Natural killer cell (primary cell): Measurements from ENCODE around the genes RAB31 and TXNDC2.

- PRO-cap: no peak
These were observed 20.1 kb upstream of the MTCL1 start for GRCh38 chr18:8685352-8685633.

- PRO-cap: no peak
These were observed 42.1 kb downstream of the MTCL1 start for GRCh38 chr18:8747445-8747778.

GRCh38 chr18:9069344-9070217, 32.9 kb upstream of the NDUFV2 start:
- PRO-cap: no peak

- PRO-cap: no peak
These were observed 7.3 kb upstream of the NDUFV2 start for GRCh38 chr18:9095153-9095675.

DNA sequence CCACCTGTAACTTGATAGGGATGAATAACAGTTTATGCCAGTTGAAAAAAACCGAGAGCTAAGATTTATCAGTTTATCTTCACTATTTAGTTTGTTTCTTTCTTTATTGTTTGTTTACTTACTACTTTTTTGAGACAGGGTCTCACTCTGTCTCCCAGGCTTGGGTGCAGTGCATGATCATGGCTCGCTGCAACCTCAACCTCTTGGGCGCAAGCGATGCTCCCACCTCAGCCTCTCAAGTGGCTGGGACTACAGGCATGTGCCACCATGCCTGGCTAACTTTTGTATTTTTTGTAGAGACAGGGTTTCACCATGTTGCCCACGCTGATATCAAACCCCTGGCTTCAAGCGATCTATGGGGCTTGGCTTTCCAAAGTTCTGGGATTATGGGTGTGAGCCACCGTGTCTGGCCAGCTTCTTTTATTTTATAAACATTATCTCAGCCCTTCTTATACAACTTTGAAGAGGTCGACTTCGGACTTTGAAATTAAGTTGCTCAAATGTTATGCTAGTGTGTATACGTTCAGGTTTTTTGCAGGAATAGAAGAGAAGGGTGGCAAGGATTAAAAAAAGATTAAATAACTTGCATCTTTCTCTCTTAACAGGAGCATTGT, 8.0 kb downstream of the NDUFV2 start:
- PRO-cap: no peak

GRCh38 chr18:9146167-9146476, 9.5 kb downstream of the ANKRD12 start:
- PRO-cap: no peak

- PRO-cap: no peak
These were observed 37.7 kb downstream of the RALBP1 start for GRCh38 chr18:9513019-9513494.

DNA sequence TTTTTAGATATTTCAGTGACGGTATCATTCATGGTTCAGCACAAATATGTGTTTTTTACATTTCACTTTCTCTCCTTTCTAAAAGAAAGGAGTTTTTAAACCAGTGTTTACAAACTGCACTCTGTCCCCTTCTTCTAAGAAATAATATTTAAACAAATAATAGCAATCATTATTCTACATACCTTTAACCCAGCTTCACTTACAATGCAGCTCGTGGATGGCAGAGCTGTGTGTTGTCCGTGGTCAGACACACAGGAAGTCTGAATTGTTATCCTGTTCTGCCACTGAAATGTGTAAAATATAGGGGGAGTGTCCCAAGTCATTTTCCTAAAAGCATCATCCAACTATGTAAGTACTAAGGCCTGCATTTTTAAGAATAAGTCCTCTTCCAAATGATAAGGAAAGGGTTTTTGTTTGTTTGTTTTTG, 2.6 kb upstream of the PPP4R1 start:
- PRO-cap: no peak

- PRO-cap: no peak
These were observed 24.4 kb upstream of the PPP4R1 start for GRCh38 chr18:9638819-9639197.

DNA sequence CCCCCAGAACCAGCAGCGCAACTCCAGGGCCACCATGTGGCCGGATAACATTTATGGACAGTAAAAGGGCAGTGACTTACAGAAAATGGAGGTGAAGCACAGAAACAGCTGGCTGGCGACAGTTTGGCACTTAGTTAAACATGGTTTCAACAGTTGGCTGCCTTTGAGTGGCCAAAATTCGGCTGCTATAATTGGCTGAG, 24.7 kb upstream of the RAB31 start:
- PRO-cap: no peak

DNA sequence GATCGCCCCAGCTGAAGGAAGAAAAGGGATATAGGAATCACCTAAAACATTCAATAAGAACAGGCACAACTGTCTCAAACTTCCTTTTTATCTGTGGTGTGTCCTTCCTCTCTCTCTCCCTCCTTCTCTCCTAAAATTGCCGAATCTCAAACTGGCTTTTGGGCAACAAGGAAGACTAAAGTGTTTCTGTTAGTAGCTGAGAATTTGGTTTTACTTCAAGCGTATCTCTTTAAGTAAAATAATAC, 23.6 kb upstream of the RAB31 start:
- PRO-cap: no peak

DNA sequence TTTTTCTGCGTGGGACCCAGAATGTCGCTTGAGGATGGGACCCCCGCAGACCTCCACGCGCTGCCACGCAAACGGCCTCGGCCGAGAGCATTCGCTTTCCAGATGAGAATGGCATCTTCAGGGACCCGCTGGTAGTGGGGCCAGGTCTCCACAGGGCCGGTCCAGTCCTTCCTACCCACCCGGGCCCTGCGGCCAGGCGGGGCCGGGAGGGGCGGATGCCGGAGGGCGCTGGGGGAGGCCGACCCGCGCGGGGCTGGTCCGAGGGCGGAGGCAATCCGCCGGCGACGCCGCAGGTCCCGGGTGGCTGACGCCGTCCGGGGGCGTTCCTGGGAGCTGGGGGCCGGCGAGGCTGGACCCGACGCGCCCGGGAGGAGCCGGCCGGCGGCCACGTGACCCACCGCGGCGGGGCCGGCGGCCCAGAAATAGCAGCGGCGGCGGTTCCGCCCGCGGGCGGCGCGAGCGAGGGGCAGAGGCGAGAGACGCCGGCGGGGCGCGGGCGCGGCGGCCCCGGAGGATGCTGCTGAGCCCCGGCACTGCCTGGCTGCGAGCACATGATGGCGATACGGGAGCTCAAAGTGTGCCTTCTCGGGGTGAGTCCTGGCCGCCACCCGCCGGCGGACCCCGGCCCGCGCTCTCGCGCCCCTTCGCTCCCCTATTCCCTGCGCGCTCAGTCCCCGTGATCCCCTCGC, at the start of gene RAB31:
Gene RAB31, plus strand, starts transcription at position 447 of the 689 bp plus-strand sequence.
- PRO-cap: unidirectional peak, plus-strand start at position 449 of the sequence

GRCh38 chr18:9730559-9731103, 22.5 kb downstream of the RAB31 start:
- PRO-cap: no peak

- PRO-cap: no peak
These were observed 67.1 kb downstream of the RAB31 start for GRCh38 chr18:9775013-9775751.

GRCh38 chr18:9885277-9886208, at the start of gene TXNDC2:
Gene TXNDC2 (plus strand): TSS chr18:9885973.
- PRO-cap: no peak

DNA sequence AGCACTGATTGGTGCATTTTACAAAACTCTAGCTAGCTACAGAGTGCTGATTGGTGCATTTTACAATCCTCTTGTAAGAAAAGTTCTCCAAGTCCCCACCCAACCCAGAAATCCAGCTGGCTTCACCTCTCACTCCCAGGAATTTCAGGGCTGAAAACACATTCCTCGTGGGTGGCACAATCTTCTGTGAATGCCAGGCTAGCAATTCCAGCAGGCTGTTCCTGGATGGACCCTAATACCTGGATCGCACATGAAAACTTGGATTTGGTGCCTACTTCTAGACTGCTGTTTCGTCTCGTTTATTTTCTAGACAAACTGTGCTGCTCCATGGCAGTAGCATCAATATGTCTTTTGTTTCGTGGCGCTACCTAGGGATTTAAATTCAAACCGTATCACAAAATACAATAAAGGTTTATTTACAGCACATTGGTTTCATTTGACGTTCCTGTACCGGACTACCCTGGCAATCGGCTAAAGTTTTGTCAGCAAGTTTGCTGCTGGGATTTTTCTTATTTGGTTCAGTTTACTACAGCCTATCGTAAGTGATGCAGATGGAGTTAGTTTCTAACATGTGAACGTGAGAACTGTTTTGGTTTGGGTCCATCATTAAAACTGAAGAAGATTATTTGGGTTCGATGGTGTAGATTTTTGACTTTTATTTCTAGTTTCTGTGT, 1.1 kb upstream of the VAPA start:
- PRO-cap: no peak

DNA sequence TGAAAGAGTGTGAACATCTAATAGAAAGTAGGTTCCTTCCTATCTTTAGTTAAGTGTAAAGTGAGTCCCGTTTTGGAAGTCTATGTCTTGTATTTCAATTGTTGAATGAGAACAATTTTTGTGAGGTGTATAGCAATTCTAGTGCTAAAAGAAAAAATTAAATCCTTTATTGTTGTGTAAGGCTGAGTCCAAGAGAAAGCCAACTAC, 1.6 kb downstream of the VAPA start:
- PRO-cap: no peak

- PRO-cap: no peak
These were observed 5.7 kb downstream of the VAPA start for GRCh38 chr18:9919093-9920282.

DNA sequence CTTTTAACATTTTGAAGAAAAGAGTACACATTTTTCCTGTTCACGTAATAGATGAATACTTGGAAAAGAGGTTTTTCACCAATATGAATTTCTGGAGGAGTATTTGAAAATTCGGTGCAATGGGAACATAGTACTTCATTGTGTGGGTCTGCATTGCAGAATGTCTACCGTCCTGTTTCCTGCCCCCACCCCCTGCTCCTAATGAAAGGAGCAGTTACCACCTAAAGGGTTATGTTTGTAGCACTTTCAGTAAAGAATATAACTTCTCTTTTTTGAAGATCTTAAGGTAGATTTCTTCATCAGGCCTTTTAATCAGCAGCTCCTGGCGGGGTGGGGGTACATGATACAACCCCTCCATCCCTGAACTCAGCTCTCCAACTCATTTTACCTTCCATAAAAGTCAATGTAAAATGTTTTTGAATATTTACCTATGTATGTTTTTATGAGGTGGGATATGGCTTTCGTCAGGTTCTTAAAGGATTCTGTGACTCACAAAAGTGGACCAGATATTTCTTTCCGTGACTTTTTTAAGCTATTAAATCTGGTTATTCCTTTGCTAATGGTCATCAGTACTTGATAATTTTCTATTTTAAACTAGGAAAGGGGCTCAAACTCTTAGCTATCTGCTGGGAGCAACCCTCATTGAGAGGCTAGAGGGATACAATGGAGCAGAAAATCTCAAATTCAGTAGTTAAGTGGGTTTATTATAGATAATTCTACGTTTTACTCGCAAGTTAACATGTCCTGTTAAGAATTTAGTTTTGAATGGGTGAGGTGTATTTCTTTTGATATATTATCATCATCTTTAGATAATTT, 15.5 kb downstream of the VAPA start:
- PRO-cap: no peak

DNA sequence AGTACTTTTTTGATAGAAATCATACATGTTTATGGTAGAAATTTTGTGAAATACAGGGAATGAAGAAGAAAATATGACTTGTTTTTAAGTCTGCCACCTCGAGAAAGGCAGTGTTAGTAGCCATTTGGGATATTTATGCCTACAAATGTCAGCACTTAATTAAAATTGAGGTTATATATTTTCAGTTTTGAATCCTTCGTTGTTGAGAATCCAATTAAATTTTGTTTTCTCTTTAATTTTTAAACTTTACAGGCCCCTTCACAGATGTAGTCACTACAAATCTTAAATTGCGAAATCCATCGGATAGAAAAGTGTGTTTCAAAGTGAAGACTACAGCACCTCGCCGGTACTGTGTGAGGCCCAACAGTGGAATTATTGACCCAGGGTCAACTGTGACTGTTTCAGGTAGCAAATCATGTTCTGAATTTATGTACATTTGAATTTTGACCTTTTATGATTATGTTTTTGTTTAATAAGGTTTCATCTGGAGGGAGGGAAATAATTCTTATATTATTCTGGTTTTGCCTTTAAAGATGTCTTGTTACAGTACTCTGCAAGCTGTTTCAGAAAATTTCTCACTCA, 17.8 kb downstream of the VAPA start:
- PRO-cap: no peak